ENCODE measurements around the genes COL4A5, DCX and RBMXL3.

DNA sequence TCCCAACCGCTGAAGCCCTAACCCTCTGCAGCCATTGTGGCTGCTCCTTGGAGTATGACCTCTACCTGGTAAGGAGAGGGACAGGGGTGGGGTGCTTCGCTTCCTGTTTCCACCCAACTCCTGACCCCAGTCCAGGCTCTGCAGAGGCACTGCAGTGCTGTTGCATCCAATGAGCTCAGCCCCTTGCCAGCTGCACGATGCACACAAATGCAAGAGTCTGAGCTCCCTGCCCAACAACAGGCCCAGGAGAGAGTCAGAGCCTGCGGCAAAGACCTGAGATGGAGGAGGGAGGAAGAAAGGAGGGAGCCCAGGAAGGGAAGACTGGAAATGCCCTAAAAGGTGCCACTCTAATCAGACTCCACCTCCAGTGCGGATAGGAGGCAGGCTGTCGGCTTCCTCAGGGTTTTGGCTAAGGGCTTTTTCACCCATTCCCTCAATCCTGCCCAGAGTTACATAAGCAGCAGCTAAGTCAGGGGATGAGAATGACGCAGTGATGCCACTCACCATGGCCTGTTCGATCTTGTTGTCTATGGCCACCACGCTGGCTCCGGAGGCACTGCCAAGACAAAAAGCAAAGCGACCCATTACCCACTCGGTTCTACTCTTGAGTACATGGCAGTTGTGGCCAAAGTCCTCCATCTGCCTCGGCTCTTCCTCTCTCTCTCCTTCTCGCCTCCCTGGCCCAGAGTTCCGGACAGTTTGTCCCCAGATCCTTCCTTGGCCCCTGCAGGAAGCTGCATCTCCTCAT, 60.0 kb downstream of the TSC22D3 start:
- PRO-cap: no peak
- RAMPAGE, long total RNA, 3 experiments: no peak in any of the 3 experiments

DNA sequence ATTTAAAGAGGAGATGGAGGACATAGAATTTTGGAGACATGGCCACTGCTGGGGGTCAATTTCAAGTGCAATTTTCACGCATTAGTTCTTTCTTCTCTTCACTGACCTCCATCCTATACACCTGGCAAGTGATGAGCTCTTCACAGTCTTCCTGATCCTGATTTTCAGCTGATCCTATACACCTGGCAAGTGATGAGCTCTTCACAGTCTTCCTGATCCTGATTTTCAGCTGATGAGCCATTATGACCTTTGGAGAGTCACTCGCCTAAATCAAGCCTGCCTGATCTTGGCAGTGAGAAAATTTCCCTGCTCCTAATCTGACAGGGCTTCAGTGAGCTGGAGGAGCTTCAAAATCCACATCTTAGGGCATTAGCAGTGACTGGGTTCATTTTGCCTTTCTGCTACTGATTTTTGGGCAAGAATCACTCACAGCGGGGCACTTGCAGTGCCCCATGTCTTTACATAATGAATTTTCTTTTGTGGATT, 14.1 kb downstream of the TSC22D3 start:
- PRO-cap: no peak
- RAMPAGE, long total RNA, 3 experiments: no peak in any of the 3 experiments

GRCh38 chrX:107877958-107878157, 52.2 kb downstream of the MID2 start:
- PRO-cap: no peak
- RAMPAGE, long total RNA, 3 experiments: no peak in any of the 3 experiments

DNA sequence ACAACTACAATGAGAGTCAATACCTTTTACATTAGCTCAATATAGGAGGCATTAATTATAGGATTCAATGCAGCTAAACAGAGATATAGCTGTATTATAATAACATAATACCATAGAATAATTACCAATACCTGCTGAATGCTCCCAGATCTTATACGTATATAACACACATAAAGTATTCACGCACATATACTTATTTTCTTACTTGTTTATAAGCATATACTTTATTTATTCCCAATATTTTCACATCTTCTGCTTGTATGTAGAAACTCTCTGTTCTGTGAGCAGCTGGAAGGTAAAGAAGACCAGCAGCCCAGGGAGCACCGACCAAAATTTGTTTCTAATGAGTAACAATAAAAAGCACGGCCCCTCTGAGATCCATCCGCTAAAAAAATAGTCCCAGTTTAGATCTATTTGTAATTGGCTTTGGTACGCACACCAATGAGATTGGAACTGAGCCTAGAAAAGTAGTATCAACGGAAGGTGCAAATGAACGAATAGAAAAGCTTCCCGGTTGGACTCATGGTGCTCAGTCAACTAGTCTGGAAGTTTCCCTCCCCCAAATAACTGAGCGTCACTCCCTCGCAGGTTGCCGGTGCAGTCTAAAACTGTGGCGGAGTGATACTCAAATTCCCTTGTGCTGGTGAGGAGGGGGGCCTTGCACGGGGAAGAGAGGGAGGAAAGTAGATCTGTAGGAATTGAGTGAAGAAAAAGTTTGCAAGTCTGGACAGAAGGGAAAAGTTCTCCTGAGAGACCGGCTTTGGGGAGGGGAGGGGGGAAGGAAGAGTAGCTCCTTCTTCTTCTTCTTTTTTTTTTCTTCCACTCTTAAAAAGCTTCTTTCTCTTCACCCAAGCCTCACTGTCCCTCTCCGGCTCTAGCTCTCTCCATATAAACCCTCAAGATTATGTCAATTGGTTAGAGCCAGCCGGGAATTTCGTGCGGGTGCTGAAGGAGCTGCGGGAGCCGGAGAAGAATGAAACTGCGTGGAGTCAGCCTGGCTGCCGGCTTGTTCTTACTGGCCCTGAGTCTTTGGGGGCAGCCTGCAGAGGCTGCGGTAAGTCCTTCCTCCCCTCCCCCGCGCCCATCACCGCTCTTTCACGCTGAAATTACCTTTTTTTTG, at the start of gene COL4A5:
TSS of gene COL4A5 (plus strand) at position 686 of the 1,120 bp plus-strand sequence.
- PRO-cap: unidirectional peak, minus-strand start at position 1,014 of the sequence
- RAMPAGE, long total RNA, 3 experiments: start-site peak on the plus strand in 2 of 3 experiments, centred at positions 643 to 913 of the sequence, 8 to 69 reads per replicate

- PRO-cap: no peak
- RAMPAGE, long total RNA, 3 experiments: no peak in any of the 3 experiments
These were observed 1.9 kb upstream of the IRS4 start for GRCh38 chrX:108738377-108738576.

DNA sequence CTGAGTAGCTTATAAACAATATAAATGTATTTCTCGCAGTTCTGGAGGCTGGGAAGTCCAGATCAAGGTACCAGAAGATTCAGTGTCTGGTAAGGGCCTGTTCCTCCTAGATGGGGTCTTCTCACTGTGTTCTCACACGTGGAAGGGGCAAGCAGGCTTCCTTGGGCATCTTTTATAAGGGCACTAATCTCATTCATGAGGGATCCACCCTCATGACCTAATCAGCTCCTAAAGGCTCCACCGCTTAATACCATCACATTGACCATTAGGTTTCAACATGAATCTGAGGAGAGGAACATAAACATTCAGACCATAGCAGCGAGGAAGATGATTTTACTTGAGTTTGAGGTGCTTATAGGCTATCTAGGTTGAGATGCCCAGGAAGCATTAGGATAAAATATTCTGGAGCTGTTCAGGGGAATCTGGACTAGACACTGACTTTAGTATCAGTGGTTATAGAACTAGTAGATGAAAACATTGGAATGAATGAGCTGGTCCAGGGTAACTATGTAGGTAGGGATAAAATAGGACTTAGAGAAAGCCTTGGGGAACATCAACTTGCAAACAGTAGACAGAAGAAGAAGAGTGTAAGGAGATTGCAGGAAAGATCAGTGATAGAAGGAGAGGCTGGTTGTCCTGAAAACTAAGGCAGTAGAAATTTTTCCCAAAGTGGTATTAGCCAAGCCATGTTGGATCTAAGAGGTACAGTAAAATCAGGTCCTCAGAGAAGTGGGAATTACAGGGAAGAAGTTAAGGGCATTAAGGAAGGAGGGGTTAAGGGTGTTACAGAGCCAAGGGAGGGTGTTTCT, 153.9 kb downstream of the TMEM164 start:
- PRO-cap: no peak
- RAMPAGE, long total RNA, 3 experiments: no peak in any of the 3 experiments

- PRO-cap: no peak
- RAMPAGE, long total RNA, 3 experiments: no peak in any of the 3 experiments
These were observed 154.3 kb downstream of the AMMECR1 start for GRCh38 chrX:110163359-110164208.

GRCh38 chrX:110964788-110965245, 131.2 kb upstream of the PAK3 start:
- PRO-cap: no peak
- RAMPAGE, long total RNA, 3 experiments: no peak in any of the 3 experiments

- PRO-cap: no peak
- RAMPAGE, long total RNA, 3 experiments: no peak in any of the 3 experiments
These were observed at the start of gene DCX for GRCh38 chrX:111411944-111412356. Gene DCX, minus strand, starts transcription at chrX:111412192.

DNA sequence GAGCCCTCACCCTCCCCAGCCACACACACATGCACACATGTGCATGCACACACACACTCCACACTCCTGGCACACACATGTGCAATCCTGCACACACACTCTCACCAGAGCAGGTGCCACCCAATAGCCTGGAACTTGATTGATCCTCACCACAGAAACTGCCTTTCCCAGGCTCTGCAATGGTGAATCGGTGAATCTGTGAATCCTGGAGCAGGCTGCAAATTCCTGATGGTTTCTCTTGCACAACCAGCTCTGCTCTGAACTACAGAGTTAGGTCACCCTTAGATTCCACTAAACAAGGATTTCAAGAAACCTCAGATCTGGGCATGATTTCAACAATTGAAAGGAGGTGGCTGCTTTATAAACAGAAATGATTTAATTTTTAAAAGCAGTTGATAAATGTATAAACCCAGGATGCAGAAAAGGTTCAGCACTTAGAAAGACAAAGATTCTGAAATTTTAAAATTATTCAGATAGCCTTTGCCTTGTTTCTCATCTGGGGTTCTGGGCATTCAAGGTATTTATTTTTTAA, 21.4 kb downstream of the AMOT start:
- PRO-cap: no peak
- RAMPAGE, long total RNA, 3 experiments: no peak in any of the 3 experiments

- PRO-cap: no peak
- RAMPAGE, long total RNA, 3 experiments: no peak in any of the 3 experiments
These were observed at the start of gene RBMXL3 for GRCh38 chrX:115189107-115189489. Gene RBMXL3, plus strand, starts transcription at chrX:115189410.

DNA sequence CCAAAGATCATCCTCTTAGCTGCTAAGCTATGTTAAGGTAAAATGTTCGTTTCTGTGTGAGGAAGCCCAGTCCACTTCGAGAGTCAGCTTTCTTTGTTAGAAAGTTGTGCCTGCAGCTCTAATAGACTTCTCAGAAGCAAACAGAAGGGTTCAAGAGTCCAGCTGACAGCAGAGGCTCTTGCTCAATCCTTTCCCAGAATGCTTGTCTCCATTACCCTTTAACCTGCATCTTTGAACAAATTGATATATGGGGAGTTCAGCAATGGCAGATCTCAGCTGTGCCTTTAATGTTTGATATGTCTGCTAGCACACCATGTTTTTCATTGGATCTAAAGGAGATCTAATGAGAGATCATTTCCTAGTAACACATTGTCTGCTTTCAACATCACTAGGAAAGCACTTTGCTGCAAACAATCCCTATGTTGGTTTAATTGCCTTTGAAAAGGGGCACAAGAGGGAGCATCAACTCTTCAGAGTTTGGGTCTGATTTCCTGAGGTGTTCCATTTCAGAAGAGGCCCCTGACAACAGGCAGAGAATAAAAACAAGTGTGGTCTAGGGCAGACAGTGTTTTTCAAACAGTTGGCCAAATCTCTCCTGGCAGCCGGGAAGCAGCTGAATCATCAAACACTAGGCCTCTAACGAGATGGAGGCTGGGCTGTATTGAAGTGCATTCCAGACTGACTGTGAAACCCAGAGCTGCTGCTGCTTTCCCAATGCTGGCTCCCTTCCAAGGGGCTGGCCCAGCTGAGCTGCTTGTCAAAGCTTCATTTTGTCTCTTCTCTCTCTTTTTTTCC, 55.5 kb downstream of the LUZP4 start:
- PRO-cap: no peak
- RAMPAGE, long total RNA, 3 experiments: no peak in any of the 3 experiments

- PRO-cap: no peak
- RAMPAGE, long total RNA, 3 experiments: no peak in any of the 3 experiments
These were observed 88.8 kb downstream of the PLS3 start for GRCh38 chrX:115649636-115650325.

DNA sequence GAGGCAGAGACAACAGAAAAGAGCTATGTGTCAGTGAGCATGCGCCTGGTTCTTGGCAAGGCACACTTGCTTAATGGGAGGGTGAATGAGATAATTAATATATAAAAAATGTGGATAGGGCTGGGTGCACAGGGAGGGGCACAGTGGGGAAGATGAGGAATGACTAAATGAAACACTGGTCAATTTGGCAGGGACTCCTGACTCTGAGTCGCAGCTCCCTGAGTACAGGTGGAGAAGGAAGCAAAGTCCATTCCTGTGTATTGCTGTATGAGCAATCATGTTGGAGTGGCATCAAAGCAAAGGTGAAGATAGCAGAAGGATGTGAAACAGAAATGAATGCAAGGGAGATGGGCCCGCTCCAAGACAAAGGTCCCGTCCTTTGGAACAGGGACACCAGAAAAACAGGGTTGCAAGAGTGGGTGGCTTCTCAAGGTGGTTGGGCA, 278.4 kb upstream of the AGTR2 start:
- PRO-cap: no peak
- RAMPAGE, long total RNA, 3 experiments: no peak in any of the 3 experiments

- PRO-cap: no peak
- RAMPAGE, long total RNA, 3 experiments: no peak in any of the 3 experiments
These were observed 203.2 kb upstream of the AGTR2 start for GRCh38 chrX:115967097-115968064.

DNA sequence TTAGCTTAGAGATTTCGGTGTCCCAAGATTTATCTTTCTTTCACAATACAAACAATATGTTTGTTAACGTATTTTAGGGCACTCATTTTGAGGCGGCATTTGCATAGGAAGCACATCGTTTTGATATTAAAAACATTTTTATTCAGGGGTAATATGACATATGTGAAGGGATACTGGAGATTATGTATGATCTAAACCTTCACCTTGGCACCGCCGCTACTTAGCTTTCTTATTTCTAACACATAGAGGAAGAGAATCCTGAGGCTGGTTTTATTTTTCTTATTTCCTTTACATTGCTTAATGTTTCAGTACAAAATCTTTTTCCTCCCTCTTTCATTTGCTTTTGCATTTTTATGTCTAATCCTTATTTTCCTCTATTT, 486.2 kb upstream of the CT83 start:
- PRO-cap: no peak
- RAMPAGE, long total RNA, 3 experiments: no peak in any of the 3 experiments

DNA sequence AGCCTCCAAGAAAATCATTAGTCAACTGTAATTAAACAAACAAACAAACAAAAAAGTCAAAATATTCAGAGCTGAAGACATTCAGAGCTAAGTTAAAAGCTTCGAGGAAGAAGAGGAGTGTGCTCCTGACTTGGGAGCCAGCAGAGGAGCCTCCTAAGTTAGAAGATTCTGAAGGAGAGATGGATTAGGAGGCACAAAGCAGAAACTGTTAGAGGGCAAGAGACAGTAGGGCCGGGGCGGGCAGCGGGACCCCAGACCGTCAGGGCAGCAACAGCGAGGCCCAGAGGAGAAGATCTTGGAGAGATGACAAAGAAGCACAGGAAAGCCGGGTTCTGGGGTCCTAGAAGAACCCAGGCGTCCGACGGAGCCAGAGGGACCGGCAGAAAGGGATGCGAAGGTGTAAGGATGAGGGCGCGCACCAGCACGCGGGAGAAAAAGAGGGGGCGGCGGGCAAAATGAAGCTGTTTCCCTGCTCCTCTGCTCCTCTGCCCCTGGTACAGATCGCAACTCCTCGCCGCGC, 634 bp downstream of the KLHL13 start:
- PRO-cap: no peak
- RAMPAGE, long total RNA, 3 experiments: no peak in any of the 3 experiments

DNA sequence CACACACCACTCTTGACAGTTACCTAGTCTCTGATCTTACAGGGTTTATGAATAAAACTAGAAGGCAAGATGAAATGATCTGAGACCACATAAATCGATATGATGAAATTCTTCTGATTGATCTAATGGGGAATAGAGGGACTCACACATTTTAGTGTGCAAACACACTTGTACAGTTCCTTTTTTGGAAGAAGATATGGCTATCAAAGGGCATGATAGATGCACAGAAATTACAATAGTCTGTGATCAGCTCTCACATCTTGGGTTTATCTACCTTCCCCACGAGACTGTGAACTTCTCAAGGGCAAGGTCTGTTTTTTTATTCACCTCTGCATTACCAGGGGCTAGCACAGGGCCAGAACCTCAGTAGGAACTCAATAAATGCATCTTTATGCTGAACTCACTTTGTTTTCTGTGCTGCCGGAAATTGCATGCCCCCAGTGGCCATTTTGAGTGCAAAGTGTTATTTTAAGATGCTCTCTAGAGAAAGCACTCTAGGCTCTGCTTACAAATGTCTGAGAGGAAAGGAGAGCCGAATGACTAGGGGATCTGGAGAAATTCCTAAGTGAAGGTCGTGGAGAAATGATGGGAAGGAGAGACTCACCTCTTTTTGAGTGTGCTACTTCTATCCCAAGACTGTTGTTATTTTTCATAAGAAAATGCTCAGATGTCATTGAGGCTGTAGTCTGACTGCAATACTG, 41.0 kb downstream of the DOCK11 start:
- PRO-cap: no peak
- RAMPAGE, long total RNA, 3 experiments: no peak in any of the 3 experiments

DNA sequence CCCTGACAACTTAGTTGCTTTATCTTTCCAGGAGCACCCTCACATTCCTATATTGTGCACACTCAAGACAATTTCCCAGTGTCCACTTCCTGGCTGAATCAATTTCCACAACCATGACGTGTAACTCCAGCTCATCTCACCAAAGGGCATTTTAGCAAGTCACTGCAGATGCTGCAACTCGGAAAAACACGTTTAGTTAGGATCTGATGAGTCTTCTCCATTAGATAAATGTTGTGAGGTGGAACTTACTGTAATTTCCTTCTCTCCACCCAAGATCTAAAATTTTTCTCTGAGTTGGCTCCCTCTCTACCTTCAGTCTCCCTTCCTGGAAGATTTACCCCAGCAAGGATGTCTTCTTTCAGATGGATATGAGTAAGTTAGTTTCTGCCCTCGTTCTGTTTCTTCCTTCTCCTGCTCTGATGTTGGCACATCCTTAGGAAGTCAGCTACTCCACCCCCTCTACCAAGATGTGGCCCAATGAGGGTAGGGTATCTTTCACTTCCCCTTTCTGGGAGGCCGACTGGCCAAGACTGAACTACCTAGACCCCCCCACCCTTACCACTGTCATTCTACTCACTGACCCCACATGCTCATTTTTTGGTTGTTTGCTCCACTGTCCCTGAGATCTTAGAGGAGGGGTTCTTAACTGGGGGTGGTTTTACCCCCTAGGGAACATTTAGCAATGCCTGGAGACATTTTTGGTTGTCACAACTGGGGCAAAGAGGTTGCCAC, 28.7 kb upstream of the IL13RA1 start:
- PRO-cap: no peak
- RAMPAGE, long total RNA, 3 experiments: no peak in any of the 3 experiments

DNA sequence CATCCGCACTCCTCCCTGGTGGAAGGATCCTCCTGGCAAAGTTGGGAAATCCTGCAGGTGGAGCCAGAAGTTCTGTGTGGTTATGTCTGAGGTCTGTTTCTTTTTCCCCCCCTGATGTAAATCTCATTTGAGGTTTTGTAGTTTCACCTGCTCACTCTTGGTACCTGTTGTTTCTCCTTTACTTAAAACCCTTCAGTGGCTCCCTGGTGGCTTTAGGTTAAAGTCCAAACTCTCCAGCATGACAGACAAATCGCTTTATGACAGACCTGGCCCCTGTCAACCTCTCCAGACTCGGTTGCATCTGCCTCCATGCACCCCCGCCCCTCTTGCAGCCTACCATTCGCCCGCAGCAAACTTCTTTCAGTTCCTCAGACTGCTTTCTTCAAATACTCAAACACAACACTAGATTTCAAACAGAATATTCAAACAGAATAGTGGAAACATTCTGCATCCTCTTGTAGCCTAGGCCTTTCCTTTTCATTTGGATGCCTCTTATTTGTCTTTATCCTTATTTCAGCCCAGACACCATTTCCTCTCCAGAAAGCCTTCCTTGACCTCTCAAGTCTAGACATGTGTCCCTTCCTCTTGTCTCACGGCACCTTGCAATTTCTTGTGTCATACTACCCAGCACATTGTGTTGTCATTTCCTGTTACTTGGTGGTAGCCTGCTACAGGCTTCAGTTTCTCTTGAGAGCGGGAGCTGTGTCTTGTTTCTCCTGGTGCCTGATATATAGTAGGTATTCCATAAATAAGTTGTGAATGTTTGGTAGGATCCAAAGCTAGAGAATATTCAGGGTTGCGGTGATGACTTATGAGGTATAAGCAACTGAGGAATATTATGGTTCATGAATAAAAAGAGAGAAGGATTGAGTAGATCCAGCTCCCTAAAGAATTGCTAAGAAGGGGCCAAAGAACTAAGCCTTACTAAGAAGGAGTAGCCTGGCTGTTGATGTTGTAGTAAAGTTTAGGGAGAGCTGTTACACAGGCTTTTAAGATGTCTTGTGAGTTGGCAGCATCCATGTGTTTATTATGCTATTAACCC, 24.9 kb downstream of the IL13RA1 start:
- PRO-cap: no peak
- RAMPAGE, long total RNA, 3 experiments: no peak in any of the 3 experiments